Thoracic aorta (tissue), 1 donor: ENCODE measurements around the genes FAM133B and CASD1.

GRCh38 chr7:92589593-92590631 lies at the start of gene FAM133B:
Gene FAM133B (minus strand): TSS chr7:92590390.
- RAMPAGE, long total RNA = start-site peak on the minus strand at chr7:92590338-92590377, 151 reads

DNA sequence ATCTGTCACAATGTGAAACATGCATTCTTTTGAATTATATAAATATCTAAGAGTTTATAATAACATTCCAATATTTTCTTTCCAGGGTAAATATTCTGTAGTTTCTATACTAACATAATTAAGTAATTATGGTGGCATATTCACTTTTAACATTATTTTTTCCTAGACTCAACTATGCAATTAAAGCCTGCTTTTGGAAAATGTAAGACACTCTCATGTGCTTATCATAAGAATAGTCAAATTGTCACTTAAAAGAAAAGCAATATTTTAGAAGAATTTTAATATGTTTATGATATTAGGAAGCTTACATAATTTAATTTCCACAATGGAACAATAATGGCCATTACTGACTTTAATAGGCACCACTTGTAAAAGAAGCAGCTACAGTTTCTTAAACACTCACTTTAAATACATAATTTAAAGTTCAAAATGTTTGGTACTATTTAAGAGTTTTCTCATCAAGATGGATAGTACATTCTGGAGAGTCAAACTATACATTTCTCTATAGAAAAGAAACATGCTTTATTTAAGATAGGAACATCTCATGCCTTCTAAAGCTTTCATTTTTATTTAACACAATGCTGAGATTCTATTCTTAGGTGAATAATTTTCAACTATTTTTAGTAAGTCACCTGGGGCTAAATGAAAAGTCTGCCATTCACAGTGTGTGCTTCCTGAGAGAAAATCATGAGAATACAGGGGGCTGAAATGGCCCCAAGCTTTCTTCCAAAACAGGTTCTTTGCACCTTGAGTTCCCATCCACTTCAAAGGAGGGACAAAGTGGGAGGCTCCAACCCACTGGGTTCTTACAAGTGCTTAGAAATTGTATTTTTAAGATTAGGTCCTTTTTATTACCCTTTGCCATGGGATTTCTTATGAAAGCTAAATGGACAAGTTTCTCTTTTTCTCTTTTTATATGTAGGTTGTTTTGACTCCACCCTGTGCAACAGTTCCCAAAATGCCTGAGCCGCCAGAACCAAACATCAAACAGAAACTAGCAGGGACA lies 21.3 kb upstream of the FAM133B start:
- RAMPAGE, long total RNA = no peak

DNA sequence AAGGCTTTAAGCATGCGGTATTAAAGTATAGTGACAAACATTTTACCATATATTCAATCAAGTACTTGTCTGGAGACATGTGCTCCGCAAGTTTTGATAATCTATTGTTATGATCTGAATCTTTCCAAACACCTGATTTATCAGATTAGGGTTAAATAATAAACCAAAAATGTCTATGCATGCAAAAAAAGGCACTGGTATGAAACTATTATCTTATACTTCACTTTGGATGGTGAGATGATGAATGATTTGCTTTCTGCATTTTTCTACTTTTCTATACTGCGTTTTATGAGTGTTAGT lies 37.7 kb upstream of the FAM133B start:
- RAMPAGE, long total RNA = no peak

- RAMPAGE, long total RNA = no peak
Measured at GRCh38 chr7:92834017-92834474, 2.3 kb downstream of the CDK6 start.

DNA sequence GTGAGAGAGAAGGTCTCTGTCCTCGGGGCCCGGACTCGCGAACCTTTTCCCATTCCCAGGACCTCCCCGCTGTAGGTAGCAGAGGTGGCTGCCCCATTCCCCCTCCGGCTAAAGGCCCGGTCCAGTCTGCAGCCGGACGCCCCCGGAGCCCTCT lies 1.8 kb downstream of the CDK6 start:
- RAMPAGE, long total RNA = no peak

GRCh38 chr7:93015847-93016329 lies 101.9 kb downstream of the SAMD9 start:
- RAMPAGE, long total RNA = no peak

- RAMPAGE, long total RNA = no peak
Measured at GRCh38 chr7:93140426-93141671, 7.3 kb downstream of the SAMD9L start.

DNA sequence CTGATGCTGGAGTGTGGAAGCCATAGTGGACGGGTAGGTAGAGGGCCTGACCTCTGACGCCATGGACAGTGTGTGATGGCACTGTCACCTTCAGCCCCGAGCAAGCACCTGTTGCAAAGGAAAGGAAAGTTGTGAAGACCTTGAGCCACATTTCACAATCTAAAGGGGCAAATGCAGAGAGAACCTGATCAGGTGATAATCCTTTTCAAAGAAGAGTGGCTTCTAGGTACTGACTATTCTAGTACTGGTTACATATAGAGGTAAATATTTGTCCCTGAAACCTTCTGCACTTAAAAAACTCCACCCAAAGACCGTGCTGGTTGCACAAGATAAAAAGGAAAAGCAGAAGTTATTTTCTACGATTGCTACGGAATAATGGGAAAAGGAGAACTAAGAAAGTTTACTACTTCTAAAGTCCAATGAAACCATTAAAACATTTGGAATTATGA lies 6.9 kb downstream of the HEPACAM2 start:
- RAMPAGE, long total RNA = no peak

GRCh38 chr7:93913167-93913747 lies 6.9 kb downstream of the GNGT1 start:
- RAMPAGE, long total RNA = no peak

GRCh38 chr7:94050048-94050426 lies 45.9 kb upstream of the BET1 start:
- RAMPAGE, long total RNA = no peak

GRCh38 chr7:94064673-94064982 lies 60.5 kb upstream of the BET1 start:
- RAMPAGE, long total RNA = no peak

DNA sequence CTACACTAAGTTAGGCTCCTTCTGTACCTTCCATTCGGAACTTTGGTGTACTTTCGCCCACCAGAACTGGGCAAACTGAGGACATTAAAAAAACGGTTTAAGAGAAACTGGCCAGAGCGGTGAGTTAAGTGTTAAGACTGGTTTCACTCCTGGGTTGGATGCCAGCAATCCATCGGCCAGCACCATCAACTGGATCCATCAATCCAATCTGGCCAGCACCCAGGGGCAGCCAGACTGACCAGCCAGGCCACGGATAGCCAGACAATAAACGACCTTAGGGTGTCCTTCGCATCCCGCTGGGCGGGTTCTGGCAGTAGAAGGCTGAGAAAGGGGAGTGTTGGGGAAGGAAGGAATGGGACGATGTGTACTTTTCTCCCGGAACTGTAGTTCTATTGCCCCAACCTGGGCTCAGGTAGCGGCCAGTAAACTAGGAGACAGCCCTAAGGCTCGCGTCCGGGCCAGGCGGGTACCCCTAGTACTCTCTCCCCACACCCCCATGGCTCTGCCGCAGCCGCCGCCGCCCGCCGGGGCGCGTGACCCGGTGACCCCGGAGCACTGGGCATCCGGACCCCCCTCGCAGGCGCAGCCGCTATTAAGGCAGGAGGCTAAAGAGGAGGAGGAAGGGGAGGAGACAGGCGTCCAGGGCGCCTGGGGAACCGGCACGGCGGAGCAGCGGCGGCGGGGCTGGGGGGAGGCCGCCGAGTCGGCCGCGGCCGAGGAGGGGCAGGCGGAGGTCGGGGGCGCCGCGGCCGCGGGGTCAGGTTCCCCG lies at the start of gene CASD1:
CASD1 (plus strand) TSS at position 629 of the 769 bp plus-strand sequence.
- RAMPAGE, long total RNA = no peak

DNA sequence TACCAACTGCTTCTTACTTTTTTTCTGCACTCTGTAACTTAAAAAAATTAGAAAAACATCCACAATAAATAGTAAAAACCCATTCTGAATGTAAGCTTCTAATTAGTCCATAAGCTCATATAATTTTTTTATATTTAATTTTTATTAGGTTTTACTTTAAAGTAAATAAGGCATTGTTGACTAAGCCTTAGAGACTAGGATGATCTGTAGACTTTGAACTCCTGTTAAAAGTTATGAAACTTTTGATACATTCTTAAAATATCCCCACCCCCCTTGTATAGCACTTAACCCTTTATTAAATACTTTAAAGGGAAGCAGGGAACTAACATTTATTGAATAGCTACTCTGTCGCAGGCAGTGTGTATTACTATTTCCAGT lies 965 bp downstream of the PON1 start:
- RAMPAGE, long total RNA = no peak

DNA sequence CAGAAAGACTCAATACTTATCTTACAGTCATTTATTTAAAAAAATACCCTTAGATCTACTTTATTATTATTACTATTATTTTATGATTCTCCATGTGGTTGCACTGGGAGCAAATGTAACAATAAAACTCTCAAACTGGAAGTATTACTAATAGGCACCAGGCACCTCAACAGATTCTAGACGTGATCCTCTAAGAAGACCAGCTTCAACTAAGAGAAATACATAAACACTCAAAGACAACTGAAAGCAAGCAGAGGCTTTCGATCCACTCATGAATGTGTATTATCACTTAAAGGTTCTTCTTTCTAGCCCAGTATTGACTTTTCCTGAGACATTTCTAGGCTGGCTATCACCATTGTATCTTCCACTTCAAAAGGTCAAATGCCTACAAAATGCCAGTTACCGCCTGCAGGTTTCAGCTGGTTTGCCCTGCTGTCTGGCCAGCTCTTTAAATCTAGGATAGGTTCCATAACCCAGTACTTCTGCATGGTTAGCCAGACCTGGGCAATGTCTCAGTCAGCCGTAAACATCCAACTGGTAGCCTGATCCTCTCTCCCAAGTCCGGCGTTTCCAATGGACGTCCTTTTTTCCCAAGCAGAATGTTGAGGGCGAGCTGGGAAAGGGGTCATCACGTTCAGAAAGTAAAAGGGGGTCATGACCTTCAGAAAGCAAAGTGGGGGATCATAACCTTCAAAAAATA lies 664 bp downstream of the PON3 start:
- RAMPAGE, long total RNA = no peak

- RAMPAGE, long total RNA = no peak
Measured at GRCh38 chr7:95485235-95485772, 439 bp upstream of the ASB4 start.

GRCh38 chr7:95588798-95589327 lies 7.5 kb downstream of the PDK4 start:
- RAMPAGE, long total RNA = no peak

DNA sequence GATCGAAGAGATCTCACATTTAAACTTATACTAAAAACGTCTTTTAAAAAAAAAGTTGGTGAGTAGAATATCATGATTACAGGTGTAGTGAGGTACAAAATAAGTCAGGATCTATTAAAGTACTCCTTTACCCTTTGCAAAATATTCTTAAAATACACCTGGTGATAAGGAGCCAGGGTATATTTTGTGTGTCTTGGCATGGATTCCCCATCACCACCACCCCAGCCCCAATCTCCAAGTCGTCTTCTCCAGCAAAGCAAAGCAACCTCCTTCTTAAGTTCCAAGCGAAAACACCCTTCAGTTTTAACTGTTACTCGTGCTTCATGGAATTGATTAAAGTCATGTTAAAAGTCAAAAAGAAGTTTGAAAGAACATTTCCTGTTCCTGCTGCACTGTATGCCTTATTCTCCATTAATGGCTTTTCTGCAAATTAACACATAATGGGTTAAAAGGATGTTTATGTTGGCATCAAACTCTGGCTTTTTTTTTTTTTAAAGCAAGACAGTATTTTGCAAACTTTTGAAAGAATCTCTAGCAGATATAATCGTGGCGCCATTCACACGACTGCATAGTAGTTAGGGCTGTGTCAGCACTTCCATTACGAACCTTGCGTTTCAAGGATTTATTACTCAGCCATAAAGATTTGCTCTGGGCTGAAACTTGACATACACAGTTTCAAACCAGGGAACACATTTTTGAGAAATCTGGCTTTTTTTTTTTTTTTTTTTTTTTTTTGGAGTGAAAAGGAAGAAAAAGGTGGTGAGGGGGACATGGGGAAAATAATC lies 207.7 kb downstream of the DYNC1I1 start:
- RAMPAGE, long total RNA = no peak

DNA sequence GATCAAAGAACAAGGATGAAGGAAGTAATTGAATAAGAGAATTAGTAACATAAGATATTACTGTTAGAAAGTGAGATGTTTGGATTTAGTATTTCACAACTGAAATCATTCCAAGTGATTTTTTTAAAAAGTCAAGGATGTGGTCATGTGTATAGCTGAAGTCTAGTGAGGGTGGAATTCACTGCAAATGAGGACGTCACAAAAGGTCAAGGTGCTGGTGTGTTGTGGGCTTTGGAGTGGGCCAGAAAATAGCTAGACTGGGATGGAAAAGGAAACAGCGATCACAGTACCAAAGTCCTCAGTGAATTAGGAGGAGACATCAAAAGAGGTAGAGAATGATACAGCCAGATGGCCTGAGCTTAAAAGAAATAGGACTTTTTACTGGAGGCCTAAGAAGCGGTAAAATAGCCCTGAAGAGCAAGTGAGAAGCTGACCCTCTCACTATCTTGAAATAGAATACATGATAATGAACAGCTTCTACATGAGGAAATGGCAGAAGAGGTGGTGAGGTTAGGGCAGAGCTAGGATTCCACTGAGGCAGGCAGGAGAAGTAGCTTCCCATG lies 272.9 kb downstream of the DYNC1I1 start:
- RAMPAGE, long total RNA = no peak

DNA sequence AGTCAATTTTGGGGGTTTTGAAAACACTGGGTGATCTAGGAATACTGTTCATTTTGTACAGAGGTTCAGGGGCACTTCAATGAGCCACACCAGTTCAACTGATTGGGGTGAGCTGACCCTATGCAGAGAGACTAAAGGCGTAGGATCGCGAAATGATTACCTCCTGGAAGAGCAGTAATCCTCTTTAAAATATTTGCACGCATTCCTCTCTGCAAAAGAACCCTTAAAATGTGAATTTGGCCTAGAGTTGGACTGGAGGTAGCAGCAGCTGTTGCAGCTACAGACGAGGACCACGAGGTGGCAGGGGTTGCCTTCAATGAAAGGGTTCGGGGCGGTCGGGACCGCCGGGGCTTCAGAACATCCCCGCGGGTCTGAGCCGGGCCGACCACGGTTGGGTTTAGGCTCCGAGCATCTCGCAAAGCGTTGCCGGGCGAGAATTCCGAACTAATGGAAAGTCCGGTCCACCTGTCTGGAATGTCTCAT lies 246.5 kb downstream of the SLC25A13 start:
- RAMPAGE, long total RNA = no peak

DNA sequence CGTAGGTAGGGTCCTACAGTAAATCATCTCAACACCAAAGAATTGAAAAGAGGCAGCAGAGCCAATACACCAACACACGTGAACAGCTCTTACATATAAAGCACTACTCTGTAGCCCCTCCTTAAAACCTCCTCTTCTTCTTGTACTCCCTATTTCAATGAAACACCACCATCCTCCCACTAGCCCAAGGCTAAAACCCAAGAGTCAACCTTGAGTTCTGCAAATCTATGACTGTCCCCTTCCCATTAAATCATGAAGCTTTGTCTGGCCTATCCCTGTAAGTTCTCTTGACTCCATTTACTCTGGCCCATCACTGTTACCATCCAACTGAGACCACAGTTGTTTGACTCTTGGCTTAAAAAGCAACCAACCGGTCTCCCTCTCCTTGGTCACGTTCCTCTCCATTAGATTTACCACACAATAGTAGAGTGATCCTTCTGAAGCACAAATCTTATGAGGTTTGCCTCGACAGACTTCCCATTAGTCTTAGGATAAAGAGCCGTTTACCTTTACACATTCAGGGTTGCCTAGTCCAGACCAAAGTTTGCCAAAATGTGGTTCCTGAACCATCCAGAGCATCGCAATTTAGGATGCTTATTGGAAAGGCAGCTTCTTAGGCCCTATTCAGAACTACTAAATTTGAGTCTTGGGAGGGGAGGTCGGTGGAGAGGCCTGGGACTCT lies 119.1 kb downstream of the SLC25A13 start:
- RAMPAGE, long total RNA = no peak